Measurements from ENCODE around the gene C13orf46.

GRCh38 chr13:113488093-113488996 lies 2.2 kb downstream of the DCUN1D2 start:
- RRBS = no CpG with 5 or more reads among the region's 9 CpGs

- RRBS = 40% methylated on average over 1 of the region's 17 CpGs
These were observed 17.1 kb upstream of the TMEM255B start for GRCh38 chr13:113741819-113742514.

GRCh38 chr13:113777518-113777795 lies 18.4 kb downstream of the TMEM255B start:
- RRBS = no CpG with 5 or more reads among the region's 10 CpGs

DNA sequence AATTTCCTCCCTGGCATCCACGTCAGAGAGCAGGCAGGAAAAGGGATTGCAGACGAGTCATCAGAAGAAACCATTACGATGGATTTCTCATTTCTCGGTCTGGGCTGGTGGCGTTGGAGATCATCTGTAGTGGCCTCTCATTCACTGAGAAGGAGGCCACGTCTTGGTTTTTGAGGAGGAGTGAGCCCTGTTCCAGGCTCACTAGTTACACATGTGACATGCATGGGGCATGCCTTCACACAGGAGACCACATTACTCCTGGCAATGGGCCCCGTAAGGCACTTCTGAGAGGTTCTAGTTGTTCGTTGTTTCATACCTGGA lies 27.7 kb downstream of the TMEM255B start:
- RRBS = no CpG with 5 or more reads among the region's 8 CpGs

GRCh38 chr13:113844995-113845990 lies 18.6 kb downstream of the GAS6 start:
- RRBS = 62% methylated on average over 2 of the region's 23 CpGs

DNA sequence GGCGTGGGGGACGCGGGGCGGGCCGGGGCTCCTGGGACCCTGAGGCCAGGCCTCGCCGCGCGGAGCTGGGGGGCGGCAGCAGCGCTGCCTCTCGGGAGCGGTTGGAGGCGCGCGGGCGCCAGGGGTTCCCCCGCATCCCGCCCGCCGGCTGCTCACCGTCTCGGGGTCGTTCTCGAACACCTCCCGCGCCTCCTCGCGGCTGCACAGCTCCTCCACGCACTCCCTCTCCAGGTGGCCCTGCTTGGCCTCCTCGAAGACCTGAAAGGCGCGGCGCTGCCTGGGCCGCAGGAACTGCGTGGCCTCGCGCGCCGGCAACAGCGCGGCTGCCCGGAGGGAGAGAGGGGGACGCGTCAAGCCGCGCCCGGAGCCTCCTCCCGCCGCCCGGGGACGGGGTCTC lies 459 bp downstream of the GAS6 start:
- RRBS = 0% methylated on average over 2 of the region's 52 CpGs

- RRBS = under 1% methylated on average over 10 of the region's 16 CpGs
These were observed 207 bp downstream of the GAS6 start for GRCh38 chr13:113863816-113863921.

DNA sequence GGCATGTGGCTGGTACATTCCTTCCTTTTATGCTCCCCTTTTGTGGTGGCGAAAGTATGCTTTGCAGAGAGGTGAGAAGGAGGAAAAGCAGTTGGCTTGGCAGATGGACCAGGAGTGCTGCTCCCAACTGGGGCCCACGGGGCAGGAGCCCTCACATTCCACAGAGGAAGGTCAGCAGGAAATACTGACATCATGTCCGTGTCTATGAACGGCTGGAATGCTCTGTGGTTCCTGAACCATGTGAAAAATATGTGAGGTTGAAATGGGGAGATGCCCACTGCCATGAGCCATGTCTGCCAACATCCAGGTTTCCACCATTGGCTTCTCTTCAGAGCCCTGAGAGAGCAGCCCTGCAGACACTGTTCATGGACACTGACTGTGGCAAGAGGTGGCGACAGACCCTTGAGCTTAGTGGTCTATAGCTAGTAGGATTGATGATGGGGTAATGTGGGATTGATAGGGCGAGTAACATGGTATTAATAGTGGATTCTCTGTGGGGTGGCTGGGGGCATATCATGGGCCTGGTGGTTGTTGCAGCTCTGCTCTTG lies 33.4 kb upstream of the GAS6 start:
- RRBS = no CpG with 5 or more reads among the region's 6 CpGs

DNA sequence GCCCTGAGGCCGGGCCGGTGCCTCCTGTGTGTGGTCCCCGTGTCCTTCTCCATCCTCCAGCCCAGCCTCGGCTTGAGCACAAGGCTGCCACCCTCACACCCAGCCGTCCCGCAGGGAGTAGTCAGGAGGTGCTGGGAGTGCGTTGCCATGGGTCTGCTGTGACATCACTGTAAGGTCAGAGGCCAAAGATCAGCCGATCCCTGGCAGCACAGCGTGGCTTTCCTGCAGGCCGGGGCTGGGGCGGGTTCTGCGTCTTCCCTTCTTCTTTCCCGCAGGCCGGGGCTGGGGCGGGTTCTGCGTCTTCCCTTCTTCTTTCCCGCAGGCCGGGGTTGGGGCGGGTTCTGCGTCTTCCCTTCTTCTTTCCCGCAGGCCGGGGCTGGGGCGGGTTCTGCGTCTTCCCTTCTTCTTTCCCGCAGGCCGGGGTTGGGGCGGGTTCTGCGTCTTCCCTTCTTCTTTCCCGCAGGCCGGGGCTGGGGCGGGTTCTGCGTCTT lies at the start of gene C13orf46:
Gene C13orf46 (minus strand): TSS at position 132 of the 491 bp plus-strand sequence.
- RRBS = no CpG with 5 or more reads among the region's 32 CpGs

DNA sequence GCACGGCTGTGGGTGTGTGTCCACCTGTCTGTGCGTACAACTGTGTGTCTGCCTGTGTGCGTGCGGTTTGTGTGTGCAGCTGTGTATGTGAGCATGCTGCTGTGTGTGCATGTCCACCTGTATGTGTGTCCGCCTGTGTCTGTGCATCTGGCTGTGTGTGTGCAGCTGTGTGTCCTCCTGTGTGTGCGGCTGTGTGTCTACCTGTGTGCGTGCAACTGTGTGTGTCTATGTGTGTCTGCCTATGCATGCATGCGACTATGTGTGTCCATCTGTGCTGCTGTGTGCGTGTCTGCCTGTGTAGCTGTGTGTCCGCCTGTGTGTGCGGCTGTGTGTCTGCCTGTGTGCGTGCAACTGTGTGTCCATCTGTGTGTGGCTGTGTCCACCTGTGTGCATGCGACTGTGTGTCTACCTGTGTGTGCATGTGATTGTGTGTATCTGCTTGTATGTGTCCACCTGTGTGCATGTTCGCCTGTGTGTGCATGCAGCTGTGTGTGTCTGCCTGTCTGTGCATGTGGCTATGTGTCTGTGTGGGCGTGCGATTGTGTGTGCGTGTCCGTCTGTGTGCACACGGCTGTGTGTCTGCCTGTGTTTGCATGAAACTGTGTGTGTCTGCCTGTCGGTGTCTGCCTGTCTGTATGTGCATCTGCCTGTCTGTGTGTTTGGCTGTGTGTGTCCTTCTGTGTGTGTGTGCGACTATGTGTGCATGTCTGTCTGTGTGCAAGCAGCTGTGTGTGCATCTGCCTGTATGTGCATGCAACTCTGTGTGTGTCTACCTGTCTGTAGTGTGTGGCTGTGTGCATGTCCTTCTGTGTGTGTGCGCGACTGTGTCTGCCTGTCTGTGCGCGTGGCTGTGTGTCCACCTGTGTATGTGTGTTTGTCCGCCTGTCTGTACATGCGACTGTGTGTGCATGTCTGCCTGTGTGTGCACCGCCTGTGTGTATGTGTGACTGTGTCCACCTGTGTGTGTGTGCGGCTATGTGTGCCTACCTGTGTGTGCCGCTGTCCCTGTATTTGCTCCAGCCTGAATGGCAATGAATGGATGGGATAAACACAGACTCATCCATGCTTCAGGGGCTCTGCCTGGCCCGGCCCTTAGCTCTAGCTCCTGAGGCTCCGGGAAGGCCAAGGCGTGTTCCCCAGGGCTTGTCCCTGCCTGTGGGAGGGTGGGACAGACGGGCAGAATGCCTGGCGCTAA lies 57.2 kb upstream of the C13orf46 start:
- RRBS = no CpG with 5 or more reads among the region's 35 CpGs

DNA sequence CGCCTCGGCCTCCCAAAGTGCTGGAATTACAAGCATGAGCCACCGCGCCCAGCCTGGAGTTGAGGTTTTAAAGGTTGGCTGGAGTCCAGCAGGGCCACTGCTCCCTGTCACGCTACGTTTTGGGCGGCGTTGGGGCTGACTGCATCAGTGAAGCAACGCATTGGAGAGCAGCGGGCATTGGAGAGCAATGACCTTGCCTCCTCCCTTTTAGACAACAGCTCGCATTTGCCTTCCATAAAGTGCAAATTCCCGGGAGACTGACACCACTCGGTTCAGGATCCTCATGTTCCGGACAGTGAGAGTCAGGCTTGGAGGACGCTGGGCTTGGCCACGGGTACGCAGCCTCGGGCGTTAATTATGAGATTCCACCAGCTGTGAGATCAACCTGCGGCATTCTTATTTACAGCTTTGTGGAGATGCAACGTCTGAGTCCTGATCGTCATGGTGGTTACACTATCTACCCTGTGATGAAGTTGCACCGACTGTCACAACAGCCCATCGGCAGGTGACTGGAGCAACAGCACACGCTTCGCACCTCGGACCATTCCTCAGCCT lies 63.0 kb upstream of the C13orf46 start:
- RRBS = no CpG with 5 or more reads among the region's 27 CpGs

- RRBS = no CpG with 5 or more reads among the region's 23 CpGs
These were observed 73.4 kb upstream of the C13orf46 start for GRCh38 chr13:114047141-114047830.

DNA sequence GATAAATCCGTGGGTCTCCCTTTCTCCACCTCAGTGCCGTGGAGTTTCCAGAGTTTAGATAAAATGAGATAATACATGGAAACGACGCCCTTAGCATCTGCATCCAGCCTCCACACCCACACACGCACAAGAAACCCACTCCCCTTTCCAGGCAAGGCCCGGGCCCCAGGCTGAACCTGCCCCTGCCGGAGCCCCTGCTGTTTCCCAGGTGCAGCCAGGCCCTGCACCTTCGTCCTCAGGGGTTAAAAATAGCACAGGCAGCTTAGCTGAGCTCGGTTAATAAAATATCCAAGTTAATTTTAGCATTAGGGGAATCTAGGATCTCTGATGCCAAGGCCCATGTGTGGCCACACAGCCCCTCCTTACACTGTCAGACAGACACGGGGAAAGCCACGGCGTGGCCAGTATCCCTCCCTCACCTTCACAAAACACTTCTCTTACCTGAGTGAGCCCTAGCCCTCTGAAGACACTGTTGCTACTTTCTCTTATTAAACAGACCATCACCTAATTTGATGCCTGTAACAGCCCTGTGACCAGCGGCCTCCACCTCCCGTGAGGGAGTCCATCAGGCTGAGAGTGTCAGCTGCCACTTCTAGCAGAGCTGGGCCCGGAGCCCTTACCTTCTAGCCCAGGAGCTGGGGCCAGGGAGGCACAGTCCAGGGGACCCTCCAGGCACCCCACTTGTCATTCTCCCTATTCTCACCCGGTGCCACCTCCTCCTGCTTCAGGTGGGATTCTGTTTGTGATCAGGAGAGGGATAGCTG lies 4.4 kb downstream of the RASA3 start:
- RRBS = 62% methylated on average over 2 of the region's 16 CpGs

DNA sequence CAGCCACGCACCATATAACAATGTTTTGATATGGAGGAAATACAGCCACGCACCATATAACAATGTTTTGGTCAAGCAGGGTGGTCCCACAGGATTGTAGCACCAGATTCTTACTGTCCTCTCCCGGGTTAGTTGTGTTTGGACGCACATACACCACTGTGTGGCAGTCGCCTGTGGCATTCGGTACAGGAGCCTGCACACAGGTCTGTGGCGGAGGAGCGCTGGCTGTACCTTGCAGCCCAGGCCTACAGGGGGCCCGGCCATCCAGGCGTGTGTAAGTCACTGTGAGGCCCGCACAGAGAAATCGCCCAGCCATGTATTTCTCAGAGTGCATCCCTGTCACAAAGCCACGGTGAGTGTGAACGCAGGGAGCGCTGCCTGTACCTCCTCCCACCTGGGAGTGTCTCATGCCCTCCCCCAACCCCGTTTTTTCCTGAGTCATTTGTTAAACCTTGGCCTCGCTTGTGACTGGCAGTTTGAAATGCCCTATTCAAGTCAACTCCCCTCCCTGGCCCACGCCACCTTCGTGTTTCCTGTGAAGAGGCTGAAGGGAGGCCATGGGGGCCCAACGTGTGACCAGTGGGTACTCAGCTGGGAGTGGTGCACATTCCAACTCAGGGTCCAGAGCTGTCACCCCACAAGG lies 11.4 kb upstream of the RASA3 start:
- RRBS = no CpG with 5 or more reads among the region's 20 CpGs

GRCh38 chr13:114167380-114167755 lies 11.7 kb upstream of the CFAP97D2 start:
- RRBS = no CpG with 5 or more reads among the region's 5 CpGs

GRCh38 chr13:114196081-114196688 lies 17.1 kb downstream of the CFAP97D2 start:
- RRBS = no CpG with 5 or more reads among the region's 17 CpGs

DNA sequence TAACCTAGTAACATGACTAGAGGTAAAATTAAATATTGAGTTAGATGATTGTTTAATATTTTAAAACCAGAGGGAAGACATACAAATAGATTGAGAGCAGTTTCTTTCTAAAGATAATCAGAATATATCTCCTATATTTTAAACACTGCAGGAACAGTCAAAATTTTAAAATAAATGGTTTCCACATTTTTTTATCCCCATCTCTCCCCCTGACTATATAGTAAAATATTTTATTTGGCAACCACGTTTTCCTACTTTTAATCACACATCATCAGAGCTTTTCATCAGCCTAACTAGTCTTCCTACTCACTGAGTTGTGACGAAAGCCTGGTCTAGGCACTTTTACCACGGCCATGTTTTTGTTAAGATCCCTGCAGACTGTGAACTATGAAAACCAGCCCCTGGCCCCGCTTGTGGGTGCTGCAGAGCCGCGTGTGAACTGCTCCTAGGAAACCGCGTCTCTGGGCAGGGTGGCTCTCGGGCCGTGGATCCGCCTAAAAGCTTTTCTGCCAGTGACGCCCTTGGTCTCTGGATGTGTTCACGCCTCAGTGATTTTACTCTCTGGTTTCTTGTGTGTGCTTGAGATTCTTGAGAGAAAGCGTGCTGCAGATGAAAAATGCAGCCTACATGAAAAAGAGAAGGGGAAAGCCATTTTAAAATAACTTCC lies 1.0 kb upstream of the UPF3A start:
- RRBS = no CpG with 5 or more reads among the region's 14 CpGs

Measured in choroid plexus epithelial cell (primary cell).